Endometrial microvascular endothelial cells (primary cell): Measurements from ENCODE around the gene CDC5L.

DNA sequence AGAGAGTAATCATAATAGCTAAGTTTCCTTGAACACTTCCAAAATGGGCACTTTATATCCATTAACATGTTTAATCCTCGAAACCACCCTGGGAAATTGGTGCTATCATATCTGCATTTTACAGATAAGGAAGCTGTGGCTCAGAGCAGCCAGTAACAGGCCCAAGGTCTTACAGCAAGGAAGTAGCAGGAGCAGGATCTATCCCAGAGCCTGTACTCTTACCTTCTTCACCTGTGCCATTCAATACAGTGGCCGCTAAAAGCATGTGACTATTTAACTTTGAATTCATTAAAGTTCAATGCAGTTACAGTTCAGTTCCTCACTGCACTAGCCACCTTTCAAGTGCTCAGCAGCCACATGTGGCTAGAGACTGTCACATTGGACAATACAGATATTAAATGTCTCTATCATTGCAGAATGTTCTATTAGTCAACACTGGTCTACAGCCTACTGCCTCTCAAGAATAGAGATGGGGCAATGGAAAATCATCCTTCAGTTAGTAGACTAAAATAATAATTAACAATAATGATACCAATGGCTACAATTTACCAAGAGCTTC lies 146.8 kb downstream of the VEGFA start:
- RAMPAGE, long total RNA: no peak

DNA sequence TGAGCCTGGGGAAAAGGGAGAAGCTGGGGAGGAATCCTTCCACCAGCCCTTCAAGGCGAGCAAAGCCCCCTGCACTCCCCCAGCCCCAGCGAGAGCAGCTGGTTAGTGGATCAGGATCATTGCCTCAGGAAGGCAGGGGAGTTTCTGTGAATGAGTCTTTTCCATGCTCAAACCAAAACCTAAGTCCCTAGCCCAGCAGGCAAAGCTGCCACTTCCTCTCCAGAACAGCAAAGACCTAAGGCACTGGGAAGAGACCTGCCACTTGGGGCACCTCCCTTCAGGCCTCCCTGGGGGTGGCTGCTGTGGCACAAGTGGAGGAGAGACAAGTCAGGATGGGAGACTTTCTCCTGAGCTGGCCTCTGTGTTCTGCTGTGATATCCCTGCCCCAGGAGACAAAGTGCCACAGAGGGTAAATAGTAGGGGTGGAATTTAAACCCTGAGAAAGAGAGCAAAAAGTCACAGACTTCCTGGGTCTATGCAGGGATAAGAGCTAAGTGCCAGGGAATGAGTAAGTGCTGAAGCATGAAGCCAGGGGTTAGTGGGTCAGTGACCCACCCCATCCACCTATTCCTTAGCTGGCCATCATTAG lies 84.3 kb downstream of the MRPL14 start:
- RAMPAGE, long total RNA: no peak

- RAMPAGE, long total RNA: no peak
These were observed 25.4 kb downstream of the MRPL14 start for GRCh38 chr6:44101646-44102409.

DNA sequence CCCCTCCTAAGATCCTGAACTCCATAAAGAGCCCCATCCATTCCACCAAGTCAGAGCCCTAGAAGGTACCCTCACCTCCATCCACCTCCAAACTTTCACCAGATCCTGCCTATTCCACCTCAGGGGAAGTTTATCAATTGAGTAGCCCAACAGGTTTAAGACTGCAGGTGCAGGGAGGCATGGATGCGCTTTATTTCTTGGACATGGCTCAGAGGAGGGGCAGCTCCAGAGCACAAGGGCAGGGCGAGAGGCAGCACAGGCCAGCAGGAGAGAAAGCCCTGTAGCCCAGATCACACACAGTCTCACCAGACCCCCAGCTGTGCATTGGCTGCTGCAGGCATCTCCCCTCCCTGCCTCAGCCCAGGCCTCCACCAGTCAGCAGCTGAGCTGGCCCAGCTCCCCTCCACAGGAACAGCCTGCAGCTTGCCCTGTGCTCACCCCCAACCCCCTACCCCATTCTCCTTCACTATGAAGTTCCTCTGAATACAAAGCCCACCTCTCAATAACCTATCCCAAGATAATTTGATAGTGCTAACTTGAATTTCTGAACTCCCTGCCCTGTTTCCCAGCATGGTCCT lies 24.8 kb downstream of the MRPL14 start:
- RAMPAGE, long total RNA: no peak

GRCh38 chr6:44217926-44218921 lies 1.5 kb downstream of the MYMX start:
- RAMPAGE, long total RNA: no peak

GRCh38 chr6:44224052-44224708 lies 785 bp downstream of the SLC29A1 start:
- RAMPAGE, long total RNA: no peak

GRCh38 chr6:44248511-44249015 lies 1.7 kb downstream of the HSP90AB1 start:
- RAMPAGE, long total RNA: no peak

DNA sequence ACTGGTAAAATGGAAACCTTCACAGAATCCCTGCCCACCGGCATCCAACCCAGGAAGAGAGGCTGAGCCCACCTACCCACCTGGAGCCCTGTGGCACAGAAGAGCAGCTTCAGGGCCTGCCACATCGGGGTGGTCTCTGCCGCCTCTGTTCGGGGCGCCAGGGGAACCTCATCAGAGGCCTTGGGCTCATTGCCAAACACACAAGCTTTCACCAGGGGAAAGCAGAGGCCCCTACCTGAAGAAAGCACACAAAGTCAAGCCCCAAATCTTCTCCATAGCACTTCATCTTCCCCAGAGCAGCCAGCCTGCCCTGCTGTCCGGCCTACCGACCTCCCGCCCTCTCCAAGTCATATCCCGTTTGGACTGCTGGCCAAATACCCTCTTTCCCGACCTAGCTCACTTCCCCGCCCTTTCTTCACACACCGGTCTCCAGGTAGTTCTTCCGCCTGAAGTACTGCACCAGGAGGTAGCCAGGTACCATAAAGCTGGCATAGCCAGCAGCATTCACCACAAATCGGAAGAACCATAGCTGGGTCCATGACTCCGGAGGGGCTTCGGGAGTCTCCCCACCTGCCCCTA lies 977 bp downstream of the SLC35B2 start:
- RAMPAGE, long total RNA: no peak

- RAMPAGE, long total RNA: no peak
These were observed 832 bp downstream of the NFKBIE start for GRCh38 chr6:44264210-44265228.

- RAMPAGE, long total RNA: no peak
These were observed 1.6 kb upstream of the TCTE1 start for GRCh38 chr6:44298752-44299831.

DNA sequence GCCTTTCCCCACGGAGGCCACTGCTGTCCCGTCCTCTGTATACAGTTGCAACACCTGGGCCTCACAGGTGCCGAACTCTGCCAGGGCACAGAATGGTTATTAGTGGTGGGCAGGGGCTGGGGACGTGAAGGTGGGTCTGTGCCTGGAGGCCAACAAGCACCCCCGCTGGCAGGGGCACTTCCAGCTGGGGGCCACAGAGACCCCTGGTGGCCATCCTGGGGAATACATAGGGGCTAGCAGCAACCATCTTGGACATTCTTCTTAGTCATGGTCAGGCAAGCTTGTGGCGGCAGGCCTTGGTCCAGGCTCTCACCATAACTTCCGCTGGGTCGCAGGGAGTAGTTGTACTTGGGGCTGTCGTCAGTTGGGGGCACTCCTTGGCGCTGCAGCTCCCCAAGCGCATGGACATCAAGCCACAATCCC lies 7.3 kb upstream of the TCTE1 start:
- RAMPAGE, long total RNA: no peak

GRCh38 chr6:44311869-44312335 lies 1.2 kb downstream of the AARS2 start:
- RAMPAGE, long total RNA: no peak

DNA sequence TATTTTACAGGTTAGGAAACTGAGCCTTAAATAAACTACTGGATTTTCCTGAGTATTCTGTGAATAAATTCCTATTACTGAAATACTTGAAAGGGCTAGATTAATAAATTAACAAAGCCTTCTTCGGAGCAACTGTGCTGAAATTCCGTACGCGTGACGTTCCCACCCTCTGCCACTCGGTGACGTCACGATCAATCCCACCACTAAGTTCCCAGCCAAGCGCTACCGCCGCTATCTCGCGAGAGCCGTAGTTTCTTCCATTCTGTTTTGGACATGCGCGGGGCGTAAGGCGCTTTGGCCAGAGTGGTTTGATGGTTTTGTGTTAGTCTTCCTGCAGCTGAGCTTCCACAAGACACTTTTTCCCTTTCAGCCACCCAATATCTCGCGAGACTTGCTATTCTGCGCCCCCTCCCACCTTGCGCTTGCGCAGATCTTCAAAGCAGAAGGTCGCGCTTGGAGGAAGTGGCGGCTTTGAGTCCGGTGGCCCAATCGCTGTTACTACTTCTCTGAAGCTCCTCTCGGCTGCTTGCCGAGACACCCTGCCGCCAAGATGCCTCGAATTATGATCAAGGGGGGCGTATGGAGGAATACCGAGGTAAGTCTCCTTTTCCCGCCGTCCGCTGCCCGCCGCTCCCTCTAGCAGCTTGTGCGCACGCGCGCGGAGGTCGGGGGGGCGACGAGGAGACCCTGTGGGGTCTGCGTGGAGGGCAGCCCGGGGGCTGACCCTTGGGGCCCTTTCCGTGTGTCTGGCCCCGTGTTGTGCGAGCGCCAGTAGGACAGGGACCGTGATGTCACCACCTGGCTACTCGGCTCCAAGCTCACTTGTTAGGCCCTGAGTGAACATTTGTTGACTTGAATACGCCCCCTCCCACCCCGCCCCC lies at the start of gene CDC5L:
Gene CDC5L, plus strand, starts transcription at position 433 of the 881 bp plus-strand sequence.
- RAMPAGE, long total RNA: start-site peak on the plus strand centred at position 446 of the sequence, 39 bp wide, 615 and 398 reads in 2 replicates

- RAMPAGE, long total RNA: no peak
These were observed 402.6 kb upstream of the RUNX2 start for GRCh38 chr6:44925454-44925927.

DNA sequence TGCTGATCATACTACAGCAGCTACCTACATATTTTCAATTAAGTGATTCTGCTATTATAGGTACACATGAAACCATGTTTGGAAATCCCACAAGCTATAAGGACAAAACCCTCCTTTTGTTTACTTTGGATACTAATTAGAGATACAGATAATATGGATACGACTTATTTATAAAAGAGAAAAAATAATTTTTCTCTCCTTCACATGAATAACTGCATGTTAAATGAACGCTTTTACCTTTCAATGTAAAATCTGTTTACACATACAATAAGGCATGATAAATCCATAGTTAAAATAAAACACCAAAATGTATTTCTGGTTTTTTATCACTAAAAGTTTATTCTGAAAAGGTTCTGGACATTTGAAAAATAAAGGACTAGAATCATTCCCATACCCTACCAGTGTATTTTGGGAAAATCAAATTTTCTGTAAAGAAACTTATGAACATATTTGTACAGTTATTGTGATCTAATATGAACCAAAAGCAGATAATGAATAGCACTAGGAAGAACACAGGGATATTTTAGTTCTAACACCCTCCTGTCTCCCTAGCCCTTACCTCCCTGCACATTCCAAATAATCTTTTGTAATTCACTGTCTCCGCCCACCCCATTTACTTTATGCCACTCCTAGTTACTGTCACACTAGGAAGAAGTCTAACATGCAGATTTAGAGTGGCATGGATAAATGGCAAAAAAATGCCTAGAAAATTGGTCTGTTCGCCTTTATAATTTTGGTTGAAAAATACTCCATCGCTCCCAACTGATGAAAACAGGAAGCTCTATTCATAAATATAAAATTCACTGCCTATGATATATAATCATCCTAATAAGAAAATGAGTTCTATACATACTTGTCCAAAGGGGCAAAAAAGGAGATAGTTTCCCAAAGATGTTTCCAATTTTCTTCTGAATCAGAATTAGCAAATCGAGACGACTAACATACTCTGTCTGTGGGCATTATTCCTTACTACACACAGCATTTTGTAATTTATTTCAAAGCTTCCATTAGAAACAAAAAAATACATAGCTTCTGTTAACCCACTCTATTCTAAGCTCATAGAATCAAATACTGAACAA lies 1.5 kb upstream of the RUNX2 start:
- RAMPAGE, long total RNA: no peak

- RAMPAGE, long total RNA: no peak
These were observed 45.5 kb upstream of the SUPT3H start for GRCh38 chr6:45423178-45423692.

DNA sequence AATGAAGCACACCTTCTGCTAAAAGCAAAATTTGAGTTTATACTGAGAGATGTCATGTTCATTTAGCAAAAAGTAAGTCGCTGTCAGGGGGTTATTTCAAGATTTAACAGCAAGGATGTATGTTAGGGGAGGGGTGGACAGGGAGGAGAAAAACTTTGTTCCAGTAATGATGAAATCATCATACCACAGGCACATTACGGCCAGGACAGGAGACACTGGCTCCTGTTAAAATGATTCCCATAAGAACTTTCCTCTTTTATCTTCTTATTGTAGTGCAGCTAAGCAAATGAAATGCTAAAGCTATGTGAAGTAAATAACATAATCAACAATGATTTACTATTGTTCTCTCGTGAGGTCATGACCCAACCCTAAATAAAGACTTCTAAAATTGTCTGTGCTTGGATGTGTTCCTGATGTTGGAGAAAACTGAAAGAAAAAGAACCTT lies 59.5 kb upstream of the SUPT3H start:
- RAMPAGE, long total RNA: no peak

GRCh38 chr6:45951527-45952539 lies 63.8 kb downstream of the CLIC5 start:
- RAMPAGE, long total RNA: no peak

GRCh38 chr6:45982941-45983650 lies 32.6 kb downstream of the CLIC5 start:
- RAMPAGE, long total RNA: no peak

GRCh38 chr6:46129275-46129694 lies 504 bp upstream of the ENPP4 start:
- RAMPAGE, long total RNA: no peak